ENCODE measurements around a stretch of chr13.

DNA sequence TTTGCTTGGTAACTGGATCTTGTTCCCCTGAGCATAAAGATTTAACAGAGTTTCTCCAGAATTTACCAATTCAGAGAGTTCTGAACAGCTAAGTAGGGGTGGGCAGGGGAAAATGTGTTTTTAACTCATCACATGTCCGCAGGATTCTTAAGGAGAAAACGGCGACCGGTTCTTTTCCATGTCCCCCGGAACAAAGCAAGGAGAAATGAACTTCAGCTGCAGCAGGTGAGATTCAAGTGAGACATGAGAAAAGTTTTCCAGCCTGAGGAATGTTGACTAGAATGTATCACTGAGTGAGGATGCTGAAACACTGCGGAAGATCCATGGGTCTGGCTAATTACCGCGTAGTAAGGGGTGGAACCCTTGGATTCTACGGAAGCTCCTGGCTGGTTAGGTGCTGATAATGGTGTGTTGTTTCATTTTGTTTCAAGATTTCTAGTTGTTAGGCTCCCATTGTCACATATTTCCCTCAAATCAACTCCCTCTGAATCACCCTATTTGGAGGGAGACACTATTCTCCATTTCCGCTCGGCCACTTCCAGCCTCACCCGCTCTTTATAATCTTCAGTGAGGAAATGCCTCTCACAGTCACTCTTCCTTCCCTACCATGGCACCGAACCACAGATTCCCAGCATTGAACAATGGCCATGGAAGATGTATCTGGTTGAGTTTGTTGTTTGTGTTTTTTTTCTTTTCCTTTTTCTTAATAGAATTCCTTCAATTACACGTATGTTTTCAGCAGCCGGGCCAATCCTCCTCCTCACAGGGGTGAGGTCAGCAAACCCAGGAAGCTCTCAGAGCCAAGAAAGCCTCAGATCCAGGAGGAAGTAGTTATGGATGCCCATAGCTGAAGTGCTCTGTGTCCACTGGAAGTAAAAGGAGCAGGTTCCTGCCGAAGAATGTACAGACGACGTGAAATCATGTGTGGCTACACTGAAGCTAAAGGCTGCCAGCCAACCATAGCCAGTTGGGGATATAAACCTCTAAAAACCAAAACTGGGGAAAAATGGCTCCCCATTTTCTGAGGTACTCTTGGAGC lies 472.3 kb downstream of the FOXO1 start:
- RRBS, 2 experiments = no CpG with 5 or more reads among the region's 18 CpGs

GRCh38 chr13:40259798-40260245 lies 406.6 kb downstream of the FOXO1 start:
- RRBS, 2 experiments = no CpG with 5 or more reads among the region's 2 CpGs

DNA sequence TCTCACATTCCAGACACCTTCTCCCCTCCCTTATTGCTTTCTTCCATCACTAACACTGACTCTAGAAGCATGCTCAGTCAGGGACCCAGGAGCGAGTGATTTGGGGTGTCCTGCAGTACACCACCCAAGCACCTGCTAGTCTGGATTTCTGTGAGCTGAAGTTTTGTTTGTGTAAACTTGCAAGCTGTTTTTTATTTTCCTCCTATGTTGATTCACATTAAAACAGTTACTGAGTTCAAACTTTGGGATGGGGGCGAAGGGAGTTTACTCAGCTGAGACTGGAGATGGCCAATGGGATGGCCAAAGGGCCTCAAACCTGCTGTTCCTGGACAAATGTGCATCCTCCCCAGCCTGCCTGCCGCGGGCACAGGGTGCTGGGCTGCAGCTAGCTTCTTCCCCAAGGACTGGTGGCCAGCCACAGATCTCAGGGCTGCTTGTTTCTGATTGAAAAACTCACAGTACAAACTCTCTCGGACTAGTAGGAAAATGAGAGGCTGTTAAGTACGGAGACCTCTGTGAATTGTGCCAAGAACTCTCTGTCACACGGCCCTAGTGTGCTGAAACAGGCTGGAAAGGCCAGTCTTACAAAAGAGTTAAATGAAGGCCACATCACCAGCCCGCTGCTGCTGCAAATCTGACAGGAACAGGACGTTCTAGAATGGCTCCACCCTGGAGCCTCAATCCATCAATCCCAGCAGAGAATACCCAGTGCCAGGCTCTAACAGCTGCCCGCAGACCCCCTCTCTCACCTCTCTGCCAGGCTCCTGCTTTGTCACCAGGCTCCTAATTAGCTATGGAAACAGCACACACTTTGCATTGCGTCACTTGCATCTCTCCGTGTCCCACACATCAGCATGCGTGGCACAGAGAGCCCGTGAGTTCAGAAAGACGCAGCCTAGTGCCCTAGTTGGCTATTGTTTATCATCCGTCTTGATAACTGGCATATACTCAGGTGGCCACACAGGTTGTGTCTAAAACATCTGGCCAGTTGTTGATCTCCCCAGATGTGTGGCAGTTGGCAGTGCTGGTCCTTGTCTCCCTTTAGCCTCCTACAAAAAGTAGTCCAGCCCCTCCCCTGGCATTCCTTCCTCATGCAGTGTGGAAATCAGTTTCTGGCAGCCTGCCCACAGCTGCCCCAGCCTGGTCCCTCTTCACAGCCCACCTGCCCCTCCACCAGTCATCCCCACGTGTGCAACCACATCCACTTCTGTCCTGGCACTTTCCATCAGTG lies 314.2 kb downstream of the FOXO1 start:
- RRBS, 2 experiments = no CpG with 5 or more reads among the region's 17 CpGs

DNA sequence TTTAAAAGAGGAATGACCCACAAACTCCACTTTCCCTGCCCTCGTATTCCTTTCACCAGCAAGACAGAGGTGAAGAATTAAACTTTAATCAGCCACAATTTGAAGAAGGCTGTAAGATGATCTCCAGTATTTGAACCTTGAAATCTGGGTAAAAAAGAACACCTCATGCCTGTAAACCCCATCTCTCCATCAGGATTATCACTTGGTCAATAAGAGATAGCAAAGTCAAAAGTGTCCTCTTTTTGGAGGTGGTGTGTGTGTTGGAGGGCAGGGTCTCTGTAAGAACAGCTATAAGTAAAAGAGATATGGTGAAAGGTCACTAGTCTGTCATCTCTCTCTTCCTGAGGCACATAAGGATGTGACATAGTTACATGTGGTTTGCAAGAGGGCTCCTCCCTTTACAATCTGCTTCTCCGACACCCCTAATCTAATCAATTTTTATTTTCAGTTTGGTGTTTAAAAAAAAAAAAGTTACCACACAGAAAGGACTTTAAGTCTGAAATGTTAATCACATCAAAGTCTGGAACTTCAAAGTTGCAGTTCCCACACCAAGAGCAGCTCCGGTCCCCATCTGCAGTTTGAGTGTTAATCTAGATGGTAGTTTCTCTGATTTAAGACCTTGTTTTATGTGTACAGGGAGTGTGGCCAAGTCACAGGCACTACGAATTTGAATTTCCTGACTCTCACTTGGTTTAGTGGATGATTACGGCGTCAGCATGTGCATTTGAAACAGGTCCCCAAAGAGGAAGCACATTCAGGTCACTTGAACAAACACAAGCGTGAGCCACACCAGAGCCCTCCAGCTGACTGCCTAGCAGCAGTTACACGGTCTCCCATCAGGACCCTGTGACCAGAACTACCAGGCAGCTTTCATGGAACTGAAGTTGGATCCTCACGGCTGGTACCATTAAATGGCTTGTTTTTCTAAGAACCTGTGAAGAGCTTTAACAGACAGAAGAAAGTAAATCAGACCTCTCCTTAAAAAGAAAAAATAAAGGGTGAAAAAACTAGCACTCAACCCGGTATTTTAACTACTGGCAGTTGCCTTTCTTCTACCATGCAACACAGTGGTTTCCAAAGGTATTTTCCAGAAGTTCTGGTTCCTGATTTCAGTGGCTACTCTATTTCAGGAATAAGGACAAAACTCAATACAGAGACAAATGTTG lies 53.1 kb downstream of the FOXO1 start:
- RRBS, 2 experiments = no CpG with 5 or more reads among the region's 10 CpGs

- RRBS, 2 experiments = no CpG with 5 or more reads among the region's 1 CpG
Measured at GRCh38 chr13:40662290-40662679, 4.2 kb downstream of the FOXO1 start.

DNA sequence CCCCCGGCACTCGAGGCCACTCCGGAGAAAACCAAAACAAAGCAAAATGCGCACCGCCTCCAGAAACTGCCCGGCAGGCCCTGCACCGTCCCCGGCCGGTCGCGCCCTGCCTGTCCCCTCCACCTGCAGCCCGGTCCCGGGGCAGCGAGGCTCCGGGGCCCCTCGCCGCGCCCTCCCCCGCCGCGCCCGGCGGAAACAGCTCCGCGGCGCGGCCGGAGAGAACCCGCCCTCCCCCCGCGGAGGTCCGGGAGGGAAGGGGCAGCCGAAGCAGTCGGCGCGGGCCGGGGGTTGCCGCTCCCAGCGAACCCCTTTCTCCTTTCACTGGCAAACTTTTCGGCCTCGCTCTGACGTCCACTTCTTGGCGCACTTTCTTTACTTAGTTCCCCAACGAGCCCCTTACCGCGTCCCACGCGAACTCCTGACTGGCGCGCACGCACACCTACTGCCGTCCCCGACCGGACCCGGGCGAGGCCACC lies 1.4 kb downstream of the FOXO1 start:
- RRBS, 2 experiments = under 1% methylated on average over 6 to 8 of the region's 56 CpGs

GRCh38 chr13:40869246-40869985 lies 80.0 kb downstream of the SLC25A15 start:
- RRBS, 2 experiments = no CpG with 5 or more reads among the region's 10 CpGs

DNA sequence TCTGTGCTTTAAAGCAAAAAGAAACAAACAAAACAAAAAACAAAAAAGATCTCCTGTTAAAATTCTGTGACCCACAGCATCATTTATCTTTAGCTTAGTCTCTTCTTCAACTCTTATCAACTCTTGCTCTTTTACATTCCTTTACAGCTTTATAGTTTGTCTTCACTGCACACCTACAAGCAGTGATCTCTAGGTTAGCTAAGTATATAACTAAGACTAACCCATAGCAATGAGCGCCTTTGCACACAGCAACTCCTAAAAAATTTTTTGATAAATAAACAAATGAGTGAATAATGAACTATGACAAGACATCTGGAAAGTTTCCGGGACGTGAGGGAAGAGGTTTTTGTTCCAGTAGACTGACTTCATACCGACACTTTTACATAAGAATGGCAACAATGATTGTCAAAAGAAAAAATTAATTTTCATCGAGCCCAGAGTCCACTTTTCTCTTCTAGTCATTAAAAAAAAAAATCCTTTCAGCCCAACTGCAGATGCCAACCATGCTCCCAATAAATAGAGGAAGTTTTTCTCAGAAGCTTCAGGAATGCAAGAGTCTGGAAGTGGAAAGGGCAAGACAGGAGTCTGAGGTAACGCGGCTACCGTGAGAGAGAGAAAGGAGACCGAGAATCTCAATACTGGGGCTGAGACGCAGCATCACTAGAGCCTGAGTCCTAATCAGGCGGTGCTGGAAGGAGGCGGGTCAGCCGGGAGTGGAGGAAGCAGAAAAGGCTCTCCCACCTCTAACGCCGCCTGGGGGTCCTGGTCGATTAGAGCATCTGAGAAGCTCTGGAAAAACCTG lies 98.2 kb downstream of the ELF1 start:
- RRBS, 2 experiments = no CpG with 5 or more reads among the region's 16 CpGs

GRCh38 chr13:40982341-40983198 lies 36.5 kb downstream of the ELF1 start:
- RRBS, 2 experiments = no CpG with 5 or more reads among the region's 10 CpGs

GRCh38 chr13:40984076-40984613 lies 35.0 kb downstream of the ELF1 start:
- RRBS, 2 experiments = no CpG with 5 or more reads among the region's 3 CpGs

GRCh38 chr13:40986385-40986919 lies 32.7 kb downstream of the ELF1 start:
- RRBS, 2 experiments = no CpG with 5 or more reads among the region's 4 CpGs

DNA sequence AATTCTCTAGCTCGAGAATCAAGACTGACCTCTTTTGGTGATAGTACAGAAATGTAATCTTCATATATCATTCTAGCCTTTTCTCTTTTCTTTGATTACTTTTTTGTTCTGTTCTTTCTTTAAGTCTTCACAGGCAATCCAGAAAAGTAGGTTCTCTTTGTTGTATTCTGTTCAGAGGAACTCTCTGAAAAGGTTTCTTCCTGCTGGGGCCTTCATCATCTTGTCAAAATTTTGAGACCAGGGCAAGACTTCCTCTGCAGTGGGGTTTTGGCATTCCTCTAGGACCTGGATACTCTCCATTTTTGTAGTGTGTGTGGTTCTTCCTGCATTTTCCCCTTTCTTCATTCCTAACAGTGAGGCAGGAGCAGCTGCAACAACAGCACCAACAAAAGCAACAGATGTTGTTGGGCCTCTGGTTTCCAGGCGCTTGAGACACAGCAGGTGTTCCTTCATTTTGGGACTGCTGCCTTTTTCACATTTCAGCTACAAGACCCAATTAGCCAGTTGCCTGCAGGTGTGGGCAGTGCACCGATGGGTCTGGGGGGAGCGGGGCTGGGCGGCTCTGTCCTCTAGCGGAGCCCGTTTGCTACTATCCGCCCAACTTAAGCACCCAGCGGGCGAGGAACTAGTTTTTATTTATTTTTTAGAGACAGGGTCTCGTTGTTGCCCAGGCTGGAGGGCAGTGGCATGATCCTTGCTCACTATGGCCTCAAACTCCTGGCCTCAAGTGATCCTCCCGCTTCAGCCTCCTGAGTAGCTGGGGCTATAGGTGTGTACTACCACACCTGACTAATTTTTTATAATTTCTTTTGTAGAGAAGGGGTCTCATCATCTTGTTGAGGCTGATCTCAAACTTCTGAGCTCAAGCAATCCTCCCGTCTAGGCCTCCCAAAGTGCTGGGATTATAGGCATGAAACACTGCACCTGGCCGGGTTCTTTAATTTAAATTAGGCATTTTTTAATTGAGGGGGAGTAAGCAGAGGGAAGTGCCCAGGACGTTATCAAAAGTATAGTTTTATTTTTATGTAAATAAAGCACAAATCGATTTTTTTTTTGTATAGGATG lies 25.9 kb downstream of the ELF1 start:
- RRBS, 2 experiments = no CpG with 5 or more reads among the region's 16 CpGs

DNA sequence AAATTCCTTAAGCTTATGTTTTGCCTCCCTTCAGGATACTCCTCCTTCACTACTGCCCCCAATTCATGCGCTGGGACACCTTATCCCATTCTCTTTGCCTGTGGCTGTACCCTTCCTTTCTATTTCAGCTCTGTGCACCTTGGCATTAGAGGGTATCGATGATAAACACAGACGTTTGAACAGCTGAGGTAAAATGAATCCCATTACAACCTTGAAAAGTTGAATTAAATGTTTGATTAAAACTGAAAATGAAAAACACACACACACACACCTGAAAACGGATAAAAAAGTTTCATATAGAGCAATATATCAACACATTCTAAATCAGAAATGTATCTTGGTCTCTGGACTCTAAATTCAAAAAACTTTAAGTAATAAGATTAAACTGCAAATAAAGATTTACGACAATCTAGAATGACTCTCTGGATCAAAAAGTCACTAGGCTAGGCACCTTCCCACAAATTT lies 10.0 kb upstream of the WBP4 start:
- RRBS, 2 experiments = no CpG with 5 or more reads among the region's 5 CpGs

DNA sequence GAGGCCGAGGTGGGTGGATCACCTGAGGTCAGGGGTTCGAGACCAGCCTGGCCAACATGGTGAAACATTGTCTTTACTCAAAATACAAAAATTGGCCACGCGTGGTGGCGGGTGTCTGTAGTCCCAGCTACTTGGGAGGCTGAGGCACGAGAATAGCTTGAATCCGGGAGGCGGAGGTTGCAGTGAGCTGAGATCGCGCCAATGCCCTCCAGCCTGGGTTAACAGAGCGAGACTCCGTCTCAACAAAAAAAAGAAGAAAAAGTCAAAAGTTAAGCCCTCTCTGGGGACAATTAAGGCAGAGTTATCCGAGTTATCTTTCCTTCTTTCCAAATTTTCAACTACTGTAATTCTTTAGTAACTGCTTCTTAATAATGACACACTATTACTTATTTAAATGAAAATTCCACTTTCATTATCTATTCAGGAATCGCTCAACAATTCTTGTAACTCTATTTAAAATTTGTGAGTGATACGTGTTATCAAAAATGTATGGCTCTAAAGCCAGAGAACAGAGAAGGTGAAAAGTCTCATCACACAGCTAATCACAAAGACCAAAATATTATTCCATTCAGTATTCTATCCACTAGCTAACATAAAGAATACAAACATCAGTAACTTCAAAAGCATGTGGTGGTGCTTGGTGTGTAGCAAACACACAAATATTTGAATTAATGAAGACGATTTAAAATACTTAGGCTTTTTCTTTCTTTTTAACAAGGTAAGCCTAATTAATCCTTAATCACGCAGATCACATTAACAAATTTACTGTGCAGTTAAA lies 2.4 kb upstream of the WBP4 start:
- RRBS, 2 experiments = no CpG with 5 or more reads among the region's 17 CpGs

DNA sequence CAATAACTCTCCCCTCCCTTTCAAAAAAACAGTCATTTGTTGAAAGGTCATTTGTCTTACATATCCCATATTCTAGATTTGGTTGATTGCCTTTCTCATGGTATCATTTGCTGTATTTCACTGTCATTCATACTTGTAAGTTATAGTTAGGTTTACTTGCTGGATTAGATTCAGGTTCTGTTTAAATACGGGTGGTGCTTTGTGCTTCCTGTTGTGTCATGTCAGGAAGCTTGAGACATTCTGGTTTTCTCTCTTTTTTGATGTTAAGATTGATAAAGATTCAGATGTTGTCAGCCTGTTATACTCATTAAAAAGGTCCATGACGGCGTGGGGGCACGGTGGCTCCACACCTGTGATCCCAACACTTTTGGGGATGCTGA lies 45.6 kb downstream of the NAA16 start:
- RRBS, 2 experiments = no CpG with 5 or more reads among the region's 4 CpGs

DNA sequence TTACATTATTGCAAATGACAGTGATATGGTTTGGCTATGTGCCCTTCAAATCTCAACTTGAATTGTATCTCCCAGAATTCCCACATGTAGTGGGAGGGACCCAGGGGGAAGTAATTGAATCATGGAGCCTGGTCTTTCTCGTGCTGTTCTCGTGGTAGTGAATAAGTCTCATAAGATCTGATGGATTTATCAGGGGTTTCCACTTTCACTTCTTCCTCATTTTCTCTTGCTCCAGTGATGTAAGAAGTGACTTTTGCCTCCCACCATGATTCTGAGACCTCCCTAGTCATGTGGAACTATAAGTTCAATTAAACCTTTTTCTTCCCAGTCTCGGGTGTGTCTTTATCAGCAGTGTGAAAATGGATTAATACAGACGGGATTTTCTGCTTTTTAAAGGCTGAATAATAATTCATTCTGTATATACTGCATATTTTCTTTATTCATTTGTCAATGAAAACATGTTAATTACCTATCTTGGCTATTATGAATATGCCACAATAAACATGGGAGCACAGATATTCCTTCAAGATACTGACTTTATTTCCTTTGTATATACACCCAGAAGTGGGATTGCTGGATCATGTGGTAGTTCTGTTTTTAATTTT lies 109.4 kb downstream of the VWA8 start:
- RRBS, 2 experiments = no CpG with 5 or more reads among the region's 4 CpGs

DNA sequence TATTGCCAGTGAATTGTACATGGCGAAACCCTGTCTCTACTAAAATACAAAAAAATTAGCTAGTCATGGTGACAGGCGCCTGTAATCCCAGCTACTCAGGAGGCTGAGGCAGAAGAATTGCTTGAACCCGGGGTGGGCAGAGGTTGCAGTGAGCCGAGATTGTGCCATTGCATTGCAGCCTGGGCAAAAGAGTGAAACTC lies 96.2 kb downstream of the VWA8 start:
- RRBS, 2 experiments = no CpG with 5 or more reads among the region's 4 CpGs

DNA sequence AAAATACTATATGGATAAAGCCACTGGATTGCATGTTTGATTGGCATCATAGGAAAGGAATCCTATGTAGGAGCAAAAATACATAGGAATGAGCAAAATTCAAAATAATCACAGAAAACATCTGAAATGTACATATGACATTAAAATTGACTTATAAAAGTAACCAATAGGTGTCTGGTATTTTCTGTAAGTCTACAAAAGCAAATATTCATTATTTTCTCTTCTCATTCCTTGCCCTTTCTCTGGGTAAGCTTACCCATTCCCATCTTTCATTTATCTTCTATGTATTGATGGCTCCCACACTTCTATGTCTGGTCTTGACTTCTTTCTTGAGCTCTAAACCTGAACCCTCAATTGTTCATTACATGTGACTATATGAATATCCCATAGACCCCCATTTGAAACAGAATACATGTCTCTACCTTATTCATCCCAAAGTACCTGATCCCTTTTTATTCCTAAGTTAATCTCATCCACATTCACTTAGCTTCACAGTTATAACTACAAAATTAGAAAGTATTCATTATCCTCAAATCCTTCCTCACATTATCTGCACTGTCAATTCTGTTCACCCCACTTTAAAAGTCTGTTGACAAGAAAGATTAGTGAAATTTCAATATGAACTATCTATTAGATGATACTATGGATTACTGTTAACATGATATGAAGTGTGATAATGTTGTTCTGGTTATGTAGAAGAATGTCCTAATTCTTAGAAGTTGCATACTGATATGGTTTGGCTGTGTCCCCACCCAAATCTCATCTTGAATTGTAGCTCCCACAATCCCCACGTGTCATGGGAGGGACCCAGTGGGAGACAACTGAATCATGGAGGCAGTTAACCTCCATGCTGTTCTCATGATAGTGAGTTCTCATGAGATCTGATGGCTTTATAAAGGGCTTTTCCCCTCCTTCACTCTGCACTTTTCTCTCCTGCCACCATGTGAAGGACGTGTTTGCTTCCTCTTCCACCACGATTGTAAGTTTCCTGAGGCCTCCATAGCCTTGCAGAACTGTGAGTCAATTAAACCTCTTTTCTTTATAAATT lies 77.2 kb downstream of the VWA8 start:
- RRBS, 2 experiments = no CpG with 5 or more reads among the region's 3 CpGs

DNA sequence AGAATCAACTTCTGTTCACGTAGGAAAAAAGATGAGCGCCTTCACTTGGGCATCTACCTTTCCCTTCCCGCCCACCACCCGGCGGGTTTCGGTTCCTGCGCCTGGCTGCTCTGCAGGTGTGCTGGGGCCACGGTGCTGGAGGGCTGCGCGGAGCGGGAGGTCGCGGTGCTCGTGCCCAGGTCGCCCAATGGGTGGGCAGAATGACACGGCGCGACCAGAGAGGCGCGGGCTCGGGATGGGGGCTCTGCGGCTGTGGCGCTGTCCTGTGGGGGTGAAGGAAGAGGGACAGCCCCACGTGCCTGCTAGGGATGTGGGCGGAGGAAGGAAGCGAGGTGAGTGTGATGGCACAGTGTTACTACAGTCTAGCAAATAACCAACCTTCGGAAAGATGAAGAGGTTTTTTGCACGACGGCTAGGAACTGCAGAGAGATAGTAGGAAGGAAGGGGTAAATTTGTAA lies 966 bp downstream of the TNFSF11 start:
- RRBS, 2 experiments = no CpG with 5 or more reads among the region's 29 CpGs

DNA sequence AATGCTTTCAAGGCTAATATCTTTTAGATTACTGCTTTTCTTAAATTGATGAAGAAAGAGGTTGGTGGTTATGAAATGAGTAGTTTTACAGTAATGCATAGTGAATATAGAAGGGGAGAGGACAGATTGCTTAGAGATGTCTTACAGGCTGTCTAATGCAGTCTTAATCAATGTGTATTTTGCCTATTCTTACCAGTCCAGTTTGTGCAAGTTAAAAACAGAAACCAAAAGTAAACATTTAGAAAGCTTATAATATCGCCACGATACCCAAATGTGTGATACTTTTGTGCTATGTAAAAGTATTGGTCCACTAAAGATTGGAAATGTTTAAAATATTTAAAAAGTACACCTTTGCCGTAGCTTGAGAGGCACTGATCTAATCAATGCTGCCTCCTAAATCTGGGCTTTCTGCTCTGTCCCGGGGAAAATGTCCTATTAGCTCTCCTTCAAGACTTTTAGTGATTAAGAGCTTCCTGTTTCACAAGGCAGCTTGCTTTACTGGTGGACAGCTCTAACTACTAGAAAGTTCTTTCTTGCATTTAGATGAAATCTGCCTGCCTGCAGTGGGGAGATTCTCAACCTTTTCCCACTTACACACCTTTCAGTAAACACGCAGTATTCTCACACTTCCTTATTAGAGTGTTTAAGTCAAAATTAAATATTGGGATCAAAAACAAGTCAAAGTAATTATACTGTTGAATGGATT lies 64.7 kb downstream of the DNAJC15 start:
- RRBS, 2 experiments = no CpG with 5 or more reads among the region's 5 CpGs